NB4 (cell line): ENCODE measurements around the gene GPR135.

- RRBS, result no CpG with 5 or more reads among the region's 37 CpGs
These were observed 46.8 kb upstream of the NAA30 start for GRCh38 chr14:57343344-57344305.

DNA sequence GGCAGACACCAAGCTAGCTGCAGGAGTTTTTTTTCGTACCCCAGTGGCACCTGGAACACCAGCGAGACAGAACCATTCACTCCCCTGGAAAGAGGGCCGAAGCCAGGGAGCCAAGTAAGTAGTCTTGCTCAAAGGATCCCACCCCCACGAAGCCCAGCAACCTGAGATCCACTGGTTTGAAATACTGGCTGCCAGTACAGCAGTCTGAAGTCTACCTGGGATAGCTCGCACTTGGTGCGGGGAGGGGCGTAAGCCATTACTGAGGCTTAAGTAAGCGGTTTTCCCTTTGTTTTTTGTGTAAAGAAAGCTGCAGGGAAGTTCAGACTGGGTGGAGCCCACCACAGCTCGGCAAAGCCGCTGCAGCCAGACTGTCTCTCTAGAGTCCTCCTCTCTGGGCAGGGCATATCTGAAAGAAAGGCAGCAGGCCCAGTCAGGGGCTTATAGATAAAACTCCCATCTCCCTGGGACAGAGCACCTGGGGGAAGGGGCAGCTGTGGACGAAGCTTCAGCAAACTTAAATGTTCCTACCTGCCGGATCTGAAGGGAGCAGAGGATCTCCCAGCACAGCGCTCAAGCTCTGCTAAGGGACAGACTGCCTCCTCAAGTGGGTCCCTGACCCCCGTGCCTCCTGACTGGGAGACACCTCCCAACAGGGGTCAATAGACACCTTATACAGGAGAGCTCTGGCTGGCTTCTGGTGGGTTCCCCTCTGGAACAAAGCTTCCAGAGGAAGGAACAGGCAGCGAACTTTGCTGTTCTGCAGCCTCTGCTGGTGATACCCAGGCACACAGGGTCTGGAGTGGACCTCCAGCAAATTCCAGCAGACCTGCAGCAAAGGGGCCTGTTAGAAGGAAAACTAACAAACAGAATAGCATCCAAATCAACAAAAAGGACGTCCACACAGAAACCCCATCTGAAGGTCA lies 25.1 kb upstream of the NAA30 start:
- RRBS, result no CpG with 5 or more reads among the region's 16 CpGs

- RRBS, result no CpG with 5 or more reads among the region's 12 CpGs
These were observed 19.4 kb downstream of the NAA30 start for GRCh38 chr14:57409248-57410670.

- RRBS, result no CpG with 5 or more reads among the region's 3 CpGs
These were observed 96.2 kb upstream of the SLC35F4 start for GRCh38 chr14:57962120-57962444.

DNA sequence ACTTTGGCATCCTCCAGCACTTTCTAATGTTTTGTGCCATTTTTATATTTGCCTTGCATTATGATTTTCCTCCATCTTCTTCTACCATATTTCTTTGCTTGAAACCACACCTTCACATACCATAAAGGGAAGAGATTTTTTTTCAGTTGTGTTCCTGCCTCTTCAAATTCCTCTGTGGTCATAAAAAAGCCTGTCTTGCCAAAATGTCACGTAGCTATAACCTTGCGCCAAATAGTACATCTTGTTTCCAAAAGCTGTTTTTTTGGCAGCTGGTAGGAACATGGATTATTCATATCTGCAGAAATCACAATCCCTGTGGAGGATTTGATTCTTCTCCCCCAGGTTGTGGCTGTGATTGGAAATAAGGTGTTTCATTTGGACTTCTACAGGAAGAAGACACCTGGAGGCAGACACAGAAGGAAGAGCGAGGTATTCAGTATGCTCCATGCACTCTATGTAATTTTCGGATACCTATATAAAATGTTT lies 133.6 kb upstream of the SLC35F4 start:
- RRBS, result no CpG with 5 or more reads among the region's 4 CpGs

DNA sequence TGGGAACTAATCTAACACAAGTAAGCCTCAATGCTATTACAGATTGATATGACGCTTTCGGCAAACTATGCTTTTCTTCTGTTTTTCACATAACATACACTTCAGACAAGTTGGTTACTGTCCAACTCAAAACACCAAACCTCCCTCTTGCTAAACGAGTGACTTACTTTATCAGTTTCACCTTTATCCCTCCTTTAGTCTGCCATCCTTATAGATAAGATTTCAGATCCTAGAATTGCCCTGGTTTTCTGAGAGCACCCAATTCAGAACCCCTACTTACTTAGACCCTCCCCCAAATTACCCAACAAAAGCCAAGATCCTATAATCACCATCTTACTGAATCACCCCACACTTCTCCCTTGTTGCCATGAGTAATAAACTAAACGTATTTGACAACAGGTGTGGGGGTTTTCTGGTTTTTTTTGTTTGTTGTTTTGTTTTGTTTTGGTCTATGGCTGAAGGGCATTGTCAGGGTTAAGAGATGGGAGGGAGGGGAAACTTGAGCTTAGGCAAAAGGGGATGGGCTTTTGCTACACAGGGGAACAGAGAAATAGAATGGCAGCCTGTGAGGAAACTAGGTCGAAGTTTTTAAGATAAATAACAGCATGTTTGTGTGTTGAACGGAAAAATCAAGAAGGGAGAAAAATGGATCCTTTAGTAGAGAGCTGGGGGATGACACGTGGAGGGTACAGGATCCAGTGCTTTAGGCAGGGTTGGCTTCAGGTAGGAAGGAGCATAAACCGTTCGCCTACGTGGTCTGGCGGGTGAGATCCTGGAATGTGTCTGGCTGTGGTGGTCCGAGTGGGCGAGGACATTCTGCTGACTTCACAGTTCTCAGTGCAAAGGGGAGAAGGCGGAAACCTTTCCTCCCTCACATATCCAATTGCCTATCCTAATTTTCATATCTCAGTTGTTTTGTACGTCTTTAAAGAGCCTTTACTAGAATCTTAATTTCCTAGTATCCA lies 6.0 kb upstream of the PSMA3 start:
- RRBS, result no CpG with 5 or more reads among the region's 15 CpGs

DNA sequence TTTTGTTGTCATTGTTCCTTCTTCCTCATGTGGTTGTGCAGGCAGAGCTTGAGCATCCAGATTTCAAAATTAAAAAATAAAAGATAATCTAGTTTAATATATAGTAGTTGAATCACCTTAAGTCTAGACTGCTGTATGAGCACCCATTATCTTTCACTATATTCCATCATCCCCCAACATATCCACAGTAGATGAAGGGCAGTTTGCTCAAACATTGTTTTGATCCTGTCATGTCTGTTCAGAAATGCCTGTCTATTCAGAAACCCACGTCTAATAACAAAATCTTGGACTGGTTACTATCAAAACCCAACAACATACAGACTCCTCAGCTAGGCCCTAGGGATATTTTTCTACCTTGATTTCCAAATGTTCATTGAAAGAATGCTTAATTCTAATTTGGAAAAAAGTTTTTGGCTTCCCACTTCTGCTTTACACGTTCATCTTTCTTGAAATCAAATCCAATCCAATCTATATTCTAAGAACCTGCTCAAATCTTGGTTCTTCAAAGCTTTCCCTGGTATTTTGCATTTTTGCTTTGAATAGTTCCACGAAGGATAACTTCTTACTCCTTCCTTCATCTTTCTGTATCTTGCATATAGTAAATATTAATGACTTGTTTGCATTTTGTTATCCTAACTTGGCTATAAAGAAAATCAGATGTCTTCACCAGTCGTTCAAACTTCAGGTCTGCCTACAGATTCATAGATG lies 21.7 kb downstream of the PSMA3 start:
- RRBS, result no CpG with 5 or more reads among the region's 4 CpGs

GRCh38 chr14:58298999-58299741 lies 815 bp downstream of the ARID4A start:
- RRBS, result under 1% methylated on average over 34 of the region's 72 CpGs

GRCh38 chr14:58299742-58300385 lies 1.5 kb downstream of the ARID4A start:
- RRBS, result no CpG with 5 or more reads among the region's 15 CpGs

DNA sequence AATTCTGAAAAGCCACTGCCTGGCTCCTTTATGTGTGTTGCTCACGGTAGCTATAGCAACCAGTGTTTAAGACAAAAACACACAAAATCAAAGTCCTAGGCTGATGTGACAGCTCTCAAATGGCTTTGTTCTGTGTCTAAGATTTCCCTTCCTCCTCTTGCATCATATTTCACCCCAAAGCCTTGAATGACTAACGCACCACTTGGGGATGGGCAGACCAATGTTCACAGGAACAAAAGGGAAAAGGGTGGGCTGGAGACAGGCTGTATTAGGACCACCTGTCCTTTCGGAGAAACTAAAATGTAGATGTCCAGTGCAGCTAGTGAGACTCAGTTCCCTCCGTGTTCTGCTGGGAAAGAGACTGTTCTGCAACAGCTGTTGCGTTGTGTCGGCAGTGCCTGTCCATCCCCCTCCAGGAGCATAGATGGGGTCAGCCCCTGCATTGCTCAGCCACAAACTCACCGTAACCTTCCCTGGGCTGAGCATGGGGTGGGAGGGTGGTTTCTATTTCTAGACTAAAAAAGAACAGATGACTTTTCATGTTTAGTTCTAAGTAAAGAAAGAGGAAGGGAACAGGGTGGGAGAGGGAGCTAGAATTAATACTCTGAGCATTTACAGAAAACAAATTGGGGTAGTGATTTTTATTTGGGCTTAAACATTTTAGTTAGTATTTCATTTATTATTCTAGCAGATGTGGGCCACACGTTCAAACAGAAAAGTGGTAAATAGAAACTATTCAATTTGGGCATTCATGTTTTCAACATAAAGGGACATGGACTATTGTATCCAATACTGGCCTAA lies 26.7 kb upstream of the DAAM1 start:
- RRBS, result no CpG with 5 or more reads among the region's 8 CpGs

DNA sequence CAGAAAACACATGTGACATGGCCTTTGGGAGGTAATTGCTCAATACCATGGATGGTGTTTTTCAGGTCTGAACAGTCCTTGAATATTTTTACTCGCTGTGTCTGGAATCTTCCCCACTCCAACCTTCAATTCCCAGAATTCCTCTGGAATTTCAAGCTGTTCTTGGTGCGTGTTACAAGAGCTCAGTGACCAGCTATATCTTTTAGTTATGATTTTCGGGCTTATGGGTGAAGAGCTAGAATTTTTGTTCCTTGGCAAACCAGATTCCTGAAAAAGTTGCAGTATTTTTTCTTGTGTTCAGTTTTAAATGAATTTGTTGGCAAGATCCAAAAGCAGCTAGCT lies 85.4 kb downstream of the DAAM1 start:
- RRBS, result no CpG with 5 or more reads among the region's 3 CpGs

- RRBS, result 92% methylated on average over 21 of the region's 135 CpGs
These were observed at the start of gene GPR135 for GRCh38 chr14:59464520-59465563. Gene GPR135, minus strand, starts transcription at chr14:59465380.

DNA sequence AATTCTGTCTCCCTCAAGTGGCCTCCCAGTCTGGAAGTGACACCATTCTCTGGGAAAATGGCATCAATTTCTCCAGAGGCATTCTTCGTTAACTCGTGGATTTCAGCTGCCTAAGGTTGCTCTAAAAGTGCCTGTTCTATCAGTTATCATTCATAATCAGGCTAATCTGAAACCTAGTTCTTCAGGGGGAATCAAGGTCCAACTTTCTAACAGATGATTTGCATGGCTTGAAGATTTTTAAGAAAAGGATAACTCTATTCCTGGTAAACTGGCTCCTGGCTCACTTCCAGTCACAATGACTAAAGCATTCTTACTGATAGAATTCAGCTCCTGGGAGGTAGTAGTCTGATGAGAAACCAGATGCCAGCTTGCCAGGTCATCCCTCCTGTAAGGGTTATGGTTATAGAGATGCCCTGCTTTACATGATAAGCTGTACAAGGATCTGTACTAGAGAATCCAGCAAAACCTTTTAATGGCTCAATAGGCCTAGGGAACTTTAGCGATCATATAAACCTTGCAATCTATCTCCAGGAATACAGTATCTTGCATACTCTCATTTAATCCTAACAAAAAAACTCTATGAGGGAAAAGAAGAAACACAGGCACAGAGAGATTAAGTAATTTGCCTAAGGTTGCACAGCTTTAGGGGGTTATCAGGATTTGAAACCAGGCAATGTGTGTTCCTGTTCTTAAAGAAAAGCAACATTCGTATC lies 1.5 kb downstream of the L3HYPDH start:
- RRBS, result no CpG with 5 or more reads among the region's 4 CpGs

DNA sequence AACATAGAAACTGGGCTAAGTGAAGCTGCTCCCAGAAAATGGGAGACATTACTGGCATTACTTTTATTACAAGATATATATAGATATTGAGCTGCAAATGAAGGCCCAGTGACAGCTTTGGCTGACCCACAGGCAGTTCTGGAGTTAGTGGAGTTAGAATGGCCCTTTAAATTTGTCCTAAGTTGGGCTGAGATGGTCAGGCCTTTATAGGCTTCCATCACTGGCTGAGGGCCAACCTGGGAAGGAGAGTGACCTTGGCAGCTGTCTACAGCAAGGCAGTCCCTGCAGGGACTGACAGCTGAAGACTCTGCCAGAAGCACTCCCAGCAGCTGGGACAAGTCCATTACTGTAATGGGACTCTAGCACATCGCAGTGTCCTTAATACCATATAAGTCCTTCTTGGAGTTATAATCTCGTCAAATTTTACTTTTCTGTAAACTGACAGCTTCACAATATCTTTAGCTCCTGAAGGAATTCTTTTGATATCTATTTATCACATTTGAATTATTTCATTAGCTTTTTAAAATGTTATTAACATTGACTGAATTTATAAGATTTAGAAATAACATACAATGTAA lies 88.6 kb upstream of the PCNX4 start:
- RRBS, result no CpG with 5 or more reads among the region's 2 CpGs

DNA sequence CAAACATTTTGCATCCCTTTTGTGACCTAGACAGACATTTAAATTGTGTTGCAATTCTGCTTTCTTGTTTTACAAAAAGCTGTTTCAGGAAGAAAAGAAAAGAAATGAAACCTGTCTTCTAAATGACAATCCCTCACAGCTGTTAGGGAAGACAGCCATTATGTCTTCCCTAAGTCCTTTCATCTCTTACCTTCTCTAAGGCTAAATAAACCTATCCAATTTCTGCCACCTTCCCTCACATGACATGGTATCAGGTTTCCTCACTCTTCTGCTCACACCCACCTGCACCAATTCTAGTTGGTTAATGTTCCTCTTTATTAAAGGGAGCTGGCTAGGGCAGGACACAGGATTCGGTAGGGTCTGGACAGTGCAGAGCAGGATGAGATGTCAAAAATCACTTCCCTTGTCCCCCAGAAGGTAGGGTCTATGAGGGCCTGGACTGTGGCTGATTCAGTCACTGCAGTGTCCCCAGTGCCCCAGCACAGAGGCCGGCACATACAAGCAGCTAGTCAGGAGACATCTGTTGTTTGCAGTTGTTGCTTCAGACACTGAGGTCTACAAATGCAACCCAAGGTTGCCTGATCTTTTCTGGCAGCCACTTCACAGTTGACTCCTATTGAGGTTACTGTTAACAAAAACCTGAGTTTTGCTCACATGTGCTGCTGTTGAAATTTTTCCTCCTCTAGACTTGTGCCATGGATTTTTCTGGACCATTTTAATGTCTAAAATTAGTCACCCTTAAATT lies 3.7 kb downstream of the DHRS7 start:
- RRBS, result no CpG with 5 or more reads among the region's 2 CpGs

- RRBS, result no CpG with 5 or more reads among the region's 31 CpGs
These were observed 691 bp downstream of the DHRS7 start for GRCh38 chr14:60164251-60165163.

- RRBS, result no CpG with 5 or more reads among the region's 3 CpGs
These were observed 989 bp upstream of the DHRS7 start for GRCh38 chr14:60166144-60166629.

GRCh38 chr14:60194844-60195296 lies 29.7 kb upstream of the DHRS7 start:
- RRBS, result no CpG with 5 or more reads among the region's 4 CpGs

DNA sequence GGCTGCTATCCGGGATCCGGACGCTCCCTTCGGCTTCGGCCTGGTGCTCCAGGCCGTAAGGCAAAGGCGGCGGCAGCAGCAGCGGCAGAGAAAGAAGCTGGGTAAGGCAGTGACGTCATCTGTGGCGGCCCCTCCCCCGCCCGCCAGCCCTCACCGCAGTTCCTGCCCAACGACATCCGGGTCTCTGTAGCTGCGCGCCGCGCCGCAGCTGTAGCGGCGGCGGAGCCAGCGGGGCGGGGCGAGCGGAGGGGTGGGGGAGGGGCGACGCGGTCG lies 163 bp upstream of the PPM1A start:
- RRBS, result no CpG with 5 or more reads among the region's 32 CpGs

GRCh38 chr14:60250375-60250628 lies 1.3 kb downstream of the PPM1A start:
- RRBS, result no CpG with 5 or more reads among the region's 2 CpGs